LHCN-M2 (cell line): ENCODE measurements around a stretch of chr2.

GRCh38 chr2:68737684-68738219, 3.1 kb downstream of the ARHGAP25 start:
- RAMPAGE, long total RNA, result no peak

GRCh38 chr2:68796201-68796764, 61.7 kb downstream of the ARHGAP25 start:
- RAMPAGE, long total RNA, result no peak

DNA sequence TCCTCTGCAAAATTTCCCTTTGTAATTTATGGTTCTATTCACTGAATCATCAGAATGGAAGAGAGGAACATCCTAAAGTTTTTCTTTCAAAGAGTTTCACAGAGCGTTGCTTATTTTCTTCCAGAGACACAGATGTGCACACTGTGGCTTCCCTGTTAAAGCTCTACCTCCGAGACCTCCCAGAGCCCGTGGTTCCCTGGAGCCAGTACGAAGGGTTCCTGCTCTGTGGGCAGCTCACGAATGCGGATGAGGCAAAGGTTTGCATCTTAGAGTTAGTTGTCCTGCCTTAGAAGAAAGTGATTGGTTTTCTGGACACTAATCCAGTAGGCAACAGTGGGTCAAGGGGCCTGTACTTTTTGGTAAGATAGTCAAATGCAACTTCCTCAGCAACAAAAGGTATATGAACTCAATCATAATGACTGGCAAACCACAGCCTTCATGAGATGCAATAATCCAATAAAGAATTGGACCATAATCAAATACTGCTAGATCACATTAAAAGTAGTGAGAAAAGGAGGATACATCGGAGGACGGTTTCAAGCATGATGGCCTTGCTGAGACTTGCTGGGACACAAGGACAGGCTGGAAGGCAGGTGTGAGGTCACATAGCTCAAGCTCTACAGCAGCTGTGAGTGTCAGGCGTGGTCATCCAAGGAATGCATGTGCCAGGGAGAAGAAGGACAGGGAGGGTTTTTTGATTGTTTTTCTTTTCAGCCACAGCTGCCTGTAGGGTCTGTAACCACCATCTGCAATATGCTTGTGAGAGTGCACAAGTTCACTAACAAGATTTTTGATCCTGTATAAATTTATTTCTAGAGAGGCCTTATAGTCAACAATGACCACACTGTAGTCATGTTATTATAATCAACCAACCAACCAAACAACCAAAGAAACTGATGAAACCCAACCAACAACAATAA, 57.8 kb downstream of the BMP10 start:
- RAMPAGE, long total RNA, result no peak

DNA sequence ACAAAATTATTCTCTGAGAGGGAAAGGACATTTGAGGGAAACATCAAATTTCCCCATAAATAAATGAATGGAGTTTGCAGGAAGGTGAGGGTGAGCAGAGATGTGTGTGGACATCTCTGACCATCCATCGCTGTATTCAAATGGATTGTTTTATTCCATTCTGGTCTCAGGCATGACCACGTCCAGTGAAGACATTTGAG, 45.0 kb downstream of the BMP10 start:
- RAMPAGE, long total RNA, result no peak

GRCh38 chr2:69338290-69338764, 48.7 kb downstream of the GFPT1 start:
- RAMPAGE, long total RNA, result no peak

DNA sequence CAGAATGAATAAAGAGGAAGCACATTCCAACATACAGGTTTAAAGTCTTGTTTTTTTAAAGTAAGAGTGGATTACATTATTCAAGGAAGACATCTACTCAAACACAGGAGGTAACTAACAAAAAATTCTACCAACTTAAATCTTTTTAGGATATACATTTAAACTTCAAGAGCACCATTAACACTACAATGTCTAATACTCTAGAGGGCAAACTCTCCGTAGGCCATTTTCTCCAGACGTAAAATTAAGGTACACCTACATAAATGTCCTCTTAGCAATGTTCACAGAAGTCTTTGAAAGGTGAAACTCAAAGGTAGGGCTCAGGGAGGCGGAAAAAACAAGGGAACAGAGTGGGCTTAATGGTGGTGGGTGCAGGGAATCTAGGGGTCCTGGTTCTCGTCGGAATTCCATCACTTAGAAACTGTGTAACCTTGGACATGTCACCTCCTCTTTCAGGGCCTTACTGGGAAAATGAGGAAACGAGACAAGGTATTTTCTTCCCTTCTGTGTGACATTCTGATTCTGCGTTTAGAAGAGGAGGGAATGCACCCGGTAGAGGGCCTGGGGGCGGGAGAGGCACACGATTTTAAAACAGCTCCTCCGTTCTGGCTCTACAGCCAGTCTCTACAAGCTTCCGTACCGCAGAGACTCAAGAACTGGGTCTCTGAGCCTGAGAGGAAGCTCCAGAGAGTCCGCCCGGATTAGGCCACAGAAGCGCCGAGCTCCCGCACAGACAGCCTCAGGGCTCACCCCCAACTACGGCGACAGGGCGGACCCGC, 579 bp downstream of the NFU1 start:
- RAMPAGE, long total RNA, result no peak

GRCh38 chr2:69567079-69567610, 76.4 kb downstream of the AAK1 start:
- RAMPAGE, long total RNA, result no peak

DNA sequence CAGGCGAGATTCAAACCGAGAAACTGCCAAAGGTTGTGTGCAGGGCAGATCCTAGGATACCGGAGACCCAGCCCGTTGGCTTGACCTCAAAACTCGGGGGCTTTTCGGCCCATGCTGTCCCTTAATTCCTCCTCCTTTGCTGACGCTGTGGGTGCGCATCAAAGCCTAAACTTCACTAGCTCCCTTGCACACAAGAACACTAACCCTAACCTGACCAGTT, 938 bp upstream of the AAK1 start:
- RAMPAGE, long total RNA, result no peak

GRCh38 chr2:69644972-69645651, 1.6 kb upstream of the AAK1 start:
- RAMPAGE, long total RNA, result no peak

DNA sequence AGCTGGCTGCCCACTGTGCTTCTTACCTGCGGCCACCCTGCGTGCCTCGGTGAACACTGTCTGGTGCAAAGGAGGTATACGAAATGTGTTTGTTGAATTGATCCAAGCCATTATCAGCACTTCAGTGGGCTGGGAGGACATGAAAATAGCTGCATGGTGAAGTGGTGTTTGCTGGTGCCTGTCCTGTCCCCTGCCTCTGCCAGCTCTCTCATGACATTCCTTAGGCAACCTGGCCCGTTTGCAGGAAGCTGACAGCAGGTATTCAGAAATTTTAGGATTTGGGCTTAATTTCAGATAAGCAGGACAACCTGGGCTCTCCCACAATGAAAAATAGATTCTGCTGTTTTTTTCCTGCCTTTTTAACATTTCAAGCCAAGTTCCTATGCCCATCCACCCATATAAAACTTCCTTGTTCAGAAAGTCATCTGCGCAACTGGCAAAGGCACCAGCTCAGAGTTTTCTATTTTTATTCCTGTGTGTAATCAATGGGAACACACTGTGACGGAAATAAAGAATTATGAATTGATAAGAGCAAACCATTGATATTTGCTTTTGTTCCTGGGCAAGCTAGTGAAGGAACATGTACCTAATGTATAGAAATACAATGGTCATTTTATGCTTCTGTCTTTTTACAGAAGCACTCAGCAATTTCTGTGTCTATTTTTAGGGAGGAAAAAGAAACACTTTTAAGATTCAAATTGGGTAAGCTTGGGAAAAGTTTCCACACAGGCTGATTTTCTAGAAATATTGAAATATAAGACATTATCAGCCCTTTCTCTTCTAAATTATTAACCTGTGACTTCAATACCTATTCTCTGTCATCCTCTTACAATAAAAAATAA, 30.7 kb upstream of the AAK1 start:
- RAMPAGE, long total RNA, result no peak

DNA sequence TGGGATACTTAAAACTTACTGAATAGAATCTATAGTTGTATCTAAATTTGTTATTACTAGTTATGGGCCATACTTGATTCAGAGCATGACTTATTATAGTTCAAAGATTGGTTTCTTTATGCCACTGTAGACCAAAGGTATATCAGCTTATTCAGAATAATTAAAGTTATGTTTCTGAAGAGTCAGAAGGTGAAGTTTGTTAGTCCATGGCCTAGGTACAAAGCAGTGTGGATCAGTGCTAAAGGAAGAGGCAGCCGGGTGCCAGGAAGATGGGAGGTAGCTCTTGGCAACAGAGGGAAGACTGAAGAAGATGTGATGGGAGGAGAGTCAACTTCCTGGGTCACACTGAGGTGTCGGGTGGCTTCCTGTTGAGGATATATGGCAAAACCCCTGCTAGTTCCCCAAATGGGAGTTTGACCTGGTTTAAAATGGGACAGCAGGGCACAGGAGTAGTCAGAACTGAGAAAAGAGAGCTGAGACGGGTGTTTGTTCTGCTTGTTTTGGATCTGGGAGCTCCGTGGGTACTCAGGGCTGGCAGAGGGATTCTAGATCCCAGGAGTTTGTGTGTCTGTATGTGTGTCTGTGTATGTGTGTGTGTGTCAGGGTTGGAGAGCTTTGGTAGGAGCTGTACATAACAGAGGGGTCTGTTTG, 16.9 kb downstream of the MXD1 start:
- RAMPAGE, long total RNA, result no peak

DNA sequence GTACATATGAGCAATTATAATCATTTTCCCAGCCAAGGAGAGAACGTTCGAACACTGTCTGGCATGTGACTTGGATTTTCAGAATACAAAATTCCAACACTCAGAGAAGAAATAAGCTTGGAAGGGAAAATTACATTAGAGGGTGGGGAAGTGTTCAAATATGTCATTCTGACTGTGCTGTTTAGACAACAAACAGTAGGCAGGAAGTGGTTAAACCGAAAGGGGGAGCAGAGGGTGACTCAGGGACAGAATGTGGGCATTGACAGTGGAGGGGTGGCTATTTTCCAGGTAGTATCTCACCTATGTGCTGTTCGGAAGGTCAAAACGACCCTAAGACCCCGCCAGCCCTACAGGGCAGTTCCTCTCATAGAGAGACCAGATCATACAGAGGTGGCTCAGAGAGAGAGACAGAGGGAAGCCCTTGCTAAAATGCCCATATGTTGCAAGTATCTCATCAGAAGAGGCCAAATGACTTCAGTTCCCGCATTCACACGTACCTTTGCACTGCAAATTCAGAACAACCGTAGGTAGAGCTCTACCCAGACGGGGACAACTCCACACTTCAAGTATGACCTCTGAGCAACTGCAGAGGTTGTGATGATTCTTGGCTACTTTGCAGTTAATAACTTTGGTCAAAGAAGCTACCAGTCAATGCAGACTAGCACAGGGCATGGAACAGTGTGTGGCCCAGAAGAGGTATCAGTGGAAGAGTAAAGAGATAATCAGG, 14.7 kb downstream of the ASPRV1 start:
- RAMPAGE, long total RNA, result no peak

GRCh38 chr2:70018797-70019463, 57.5 kb upstream of the ASPRV1 start:
- RAMPAGE, long total RNA, result no peak

GRCh38 chr2:70034744-70035361, 52.4 kb upstream of the PCBP1 start:
- RAMPAGE, long total RNA, result no peak

GRCh38 chr2:70087543-70088568, 579 bp downstream of the PCBP1 start:
- RAMPAGE, long total RNA, result start-site peak on the plus strand at chr2:70087717-70087744, 31 reads

DNA sequence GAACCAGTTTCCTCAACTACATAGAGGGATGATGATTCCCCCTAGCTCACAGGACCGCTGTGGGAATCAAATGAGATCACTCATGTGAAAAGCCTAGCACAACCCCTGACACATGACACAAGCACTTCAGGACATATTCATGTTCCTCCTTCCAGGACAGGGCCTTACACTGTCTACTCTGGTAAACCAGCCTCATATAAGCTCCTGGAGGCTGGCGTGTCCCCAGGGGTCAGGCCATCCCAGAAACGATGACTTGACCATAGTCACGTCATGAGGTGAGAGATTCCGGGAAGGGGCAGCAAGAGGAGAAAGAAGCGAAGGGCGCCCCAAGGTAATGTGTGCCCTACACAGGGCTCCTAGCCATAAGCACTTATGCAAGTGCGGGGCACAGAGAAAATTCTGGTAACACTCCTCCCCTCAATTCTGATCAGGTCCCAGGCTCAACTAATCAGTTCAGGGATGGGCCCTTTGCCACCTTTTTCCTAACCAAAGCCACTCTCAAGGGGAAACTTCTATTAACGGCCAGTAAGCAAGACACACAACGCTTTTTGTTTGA, 49.4 kb downstream of the C2orf42 start:
- RAMPAGE, long total RNA, result no peak

DNA sequence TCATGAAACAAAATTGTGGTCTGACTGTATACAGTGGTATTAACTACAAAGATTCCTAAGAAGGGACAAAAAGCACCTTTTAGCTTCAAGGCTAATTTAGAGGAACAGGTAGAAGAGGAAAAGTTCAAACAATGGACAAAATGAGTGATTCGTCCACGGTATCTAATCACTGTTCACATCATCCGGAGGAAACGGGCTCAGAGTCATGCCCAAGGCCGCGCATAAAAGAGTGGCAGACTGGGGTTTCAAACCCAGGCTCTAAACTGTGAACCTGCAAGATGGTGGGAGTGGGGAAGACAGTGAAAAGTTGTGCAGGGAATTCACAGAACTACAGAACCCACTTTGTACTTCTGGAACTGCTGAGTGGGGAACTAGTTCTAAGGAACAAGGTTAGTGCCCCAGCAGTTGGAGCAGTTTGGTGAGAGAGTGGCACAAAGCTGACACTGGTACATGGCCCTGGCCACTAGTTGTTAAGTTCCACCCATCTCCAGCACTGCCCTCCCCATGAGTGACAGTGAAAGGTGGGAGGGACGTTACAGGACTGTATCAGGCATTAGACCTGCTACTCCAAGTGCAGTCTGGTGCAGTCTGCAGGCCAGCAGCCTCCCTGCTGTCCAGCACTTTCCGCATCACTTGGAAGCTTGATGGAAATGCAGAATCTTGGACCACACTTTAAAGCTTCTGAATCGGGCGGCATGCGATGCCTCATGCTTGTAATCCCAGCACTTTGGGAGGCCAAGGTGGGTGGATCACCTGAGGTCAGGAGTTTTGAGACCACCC, 47.5 kb downstream of the C2orf42 start:
- RAMPAGE, long total RNA, result no peak

GRCh38 chr2:70233904-70234219, 14.6 kb downstream of the TIA1 start:
- RAMPAGE, long total RNA, result no peak

- RAMPAGE, long total RNA, result no peak
Measured at GRCh38 chr2:70532337-70532624, 21.3 kb downstream of the TGFA start.

DNA sequence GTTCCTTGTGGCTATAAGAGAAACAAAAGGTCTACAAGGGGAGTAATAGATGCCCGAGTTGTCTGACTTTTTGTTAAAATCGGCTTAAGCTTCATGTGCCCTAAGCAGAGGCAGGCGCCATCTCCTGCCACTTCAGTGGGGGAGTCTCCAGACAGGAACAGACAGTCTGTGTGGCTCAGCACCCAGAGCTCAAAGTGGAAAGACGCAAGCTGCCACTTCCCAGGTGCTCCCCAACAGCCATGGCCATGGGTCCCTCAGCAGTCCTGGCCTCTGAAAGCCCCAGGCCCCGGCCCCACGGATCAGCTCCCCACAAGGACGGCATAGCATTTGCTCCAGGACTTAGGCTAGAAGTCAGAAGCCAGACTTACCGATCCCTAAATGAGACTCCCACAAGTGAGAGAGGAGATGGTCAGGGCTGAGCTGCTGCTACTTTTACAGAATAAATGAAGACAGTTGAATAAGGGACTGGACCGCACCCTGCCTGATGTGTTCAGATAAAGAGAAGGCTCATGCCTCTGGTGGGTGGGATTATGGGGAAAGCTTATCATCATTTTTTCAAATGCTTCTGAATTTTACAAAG, 50.6 kb downstream of the ADD2 start:
- RAMPAGE, long total RNA, result no peak